Bile duct (tissue), 1 donor: ENCODE results near the gene NCEH1.

DNA sequence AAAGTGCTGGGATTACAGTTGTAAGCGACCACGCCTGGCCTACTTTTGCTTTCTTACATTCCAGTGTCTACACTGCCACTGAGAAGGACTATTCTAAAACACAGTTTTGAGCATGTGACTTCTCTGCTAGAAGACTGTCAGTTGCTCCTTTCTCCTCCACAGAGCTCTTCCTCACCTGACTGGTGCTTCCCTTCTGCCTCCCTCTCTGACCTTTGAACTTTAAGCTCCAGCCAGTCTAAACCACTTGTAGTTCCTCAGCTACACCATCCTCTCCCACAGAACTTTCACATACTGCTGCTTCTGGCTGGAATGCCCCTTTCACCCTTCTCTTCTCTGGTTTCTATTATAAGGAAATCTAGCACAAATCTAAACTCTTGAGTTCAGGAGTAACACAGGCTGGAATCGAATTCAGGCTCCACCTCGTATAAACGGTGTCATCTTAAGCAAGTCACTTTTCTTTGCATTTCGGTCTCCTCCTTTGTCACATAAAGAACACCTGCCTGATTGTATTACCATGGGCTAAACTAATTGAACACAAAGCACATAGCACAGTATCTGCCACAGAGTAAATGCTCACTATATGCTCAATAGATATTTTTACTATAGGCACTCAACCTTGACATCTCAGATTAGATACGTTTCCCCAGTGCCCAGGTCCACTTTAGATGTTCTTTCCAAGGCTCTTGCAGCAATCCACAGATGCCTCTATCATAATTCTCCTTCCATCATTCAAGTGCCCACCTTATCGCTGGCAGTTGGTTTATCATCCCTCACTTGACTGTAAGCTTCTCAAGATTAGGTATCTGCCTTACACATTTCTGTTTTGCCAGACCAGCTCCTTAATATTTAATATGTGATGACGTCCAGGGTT is 8.9 kb downstream of the NCEH1 start:
- PRO-cap, result no peak

DNA sequence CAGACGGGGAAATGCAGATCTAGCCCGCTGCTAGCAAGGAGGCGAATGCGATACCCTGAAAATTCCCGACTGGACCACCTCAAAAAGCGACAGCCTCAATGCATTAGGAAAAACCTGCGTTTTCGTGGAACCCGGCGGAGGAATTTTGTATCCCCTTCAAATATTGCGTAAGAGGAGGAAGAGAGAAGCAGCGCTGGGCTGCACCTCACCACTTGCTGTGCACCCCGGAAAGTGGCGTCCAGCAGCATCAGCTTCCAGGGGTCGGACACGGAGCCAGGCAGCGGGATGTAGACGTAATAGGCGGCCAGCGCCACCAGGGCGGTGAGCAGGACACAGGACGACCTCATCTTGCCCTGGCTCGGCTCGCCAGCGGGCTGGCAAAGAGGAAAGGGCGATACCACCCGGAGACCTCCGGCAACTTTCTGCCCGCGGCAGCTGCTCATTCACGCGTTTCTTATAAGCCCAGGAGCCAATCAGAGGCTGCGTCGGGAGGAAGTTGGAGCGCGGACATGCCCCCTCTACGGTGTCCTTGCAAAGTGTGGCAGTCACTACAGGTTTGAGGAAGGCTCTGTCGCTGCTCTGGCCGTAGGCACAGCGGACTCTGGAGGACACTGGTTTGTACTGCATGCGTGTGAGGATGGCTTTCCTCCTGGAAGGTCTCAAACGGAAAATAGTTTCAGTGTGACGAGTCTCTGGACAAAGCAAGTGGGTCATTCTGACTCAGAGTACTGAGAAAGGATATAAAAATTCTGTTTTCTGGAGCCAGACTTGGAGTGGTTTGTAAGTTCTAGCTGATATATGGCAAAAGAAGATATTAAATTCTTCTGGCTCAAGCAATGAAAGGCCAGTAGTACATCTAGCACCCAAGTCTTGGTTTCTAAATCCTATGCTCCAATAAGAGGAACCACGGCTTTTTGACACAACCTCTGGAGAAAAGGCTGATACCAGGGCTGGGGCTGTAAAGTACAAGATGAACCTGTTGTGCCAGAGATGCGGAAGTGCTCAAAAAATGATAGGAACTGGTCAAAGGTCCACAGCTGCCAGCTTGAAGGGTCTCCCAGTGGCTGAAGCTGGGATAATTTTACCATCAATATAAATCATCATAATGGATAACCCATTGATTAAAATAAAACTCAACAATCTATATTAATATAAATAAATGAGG is at the start of gene NCEH1:
Gene NCEH1 (minus strand): TSS at position 430 of the 1,165 bp plus-strand sequence.
- PRO-cap, result bidirectional peak, plus-strand start at position 211 of the sequence, minus-strand start at position 219 of the sequence; bidirectional peak, plus-strand start at position 544 of the sequence, minus-strand start at position 430 of the sequence

DNA sequence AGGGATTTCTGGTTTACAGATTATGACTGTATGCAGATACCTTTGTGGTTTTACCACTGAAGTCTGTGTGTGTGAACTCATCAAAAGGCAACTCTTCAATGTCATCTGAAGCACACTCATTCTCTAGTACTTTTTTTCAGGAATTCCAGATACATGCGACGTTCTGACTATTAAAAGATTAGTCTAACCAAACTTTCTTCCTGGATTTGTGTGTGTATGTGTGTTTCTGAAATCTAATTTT is 188.6 kb downstream of the NLGN1 start:
- PRO-cap, result no peak

DNA sequence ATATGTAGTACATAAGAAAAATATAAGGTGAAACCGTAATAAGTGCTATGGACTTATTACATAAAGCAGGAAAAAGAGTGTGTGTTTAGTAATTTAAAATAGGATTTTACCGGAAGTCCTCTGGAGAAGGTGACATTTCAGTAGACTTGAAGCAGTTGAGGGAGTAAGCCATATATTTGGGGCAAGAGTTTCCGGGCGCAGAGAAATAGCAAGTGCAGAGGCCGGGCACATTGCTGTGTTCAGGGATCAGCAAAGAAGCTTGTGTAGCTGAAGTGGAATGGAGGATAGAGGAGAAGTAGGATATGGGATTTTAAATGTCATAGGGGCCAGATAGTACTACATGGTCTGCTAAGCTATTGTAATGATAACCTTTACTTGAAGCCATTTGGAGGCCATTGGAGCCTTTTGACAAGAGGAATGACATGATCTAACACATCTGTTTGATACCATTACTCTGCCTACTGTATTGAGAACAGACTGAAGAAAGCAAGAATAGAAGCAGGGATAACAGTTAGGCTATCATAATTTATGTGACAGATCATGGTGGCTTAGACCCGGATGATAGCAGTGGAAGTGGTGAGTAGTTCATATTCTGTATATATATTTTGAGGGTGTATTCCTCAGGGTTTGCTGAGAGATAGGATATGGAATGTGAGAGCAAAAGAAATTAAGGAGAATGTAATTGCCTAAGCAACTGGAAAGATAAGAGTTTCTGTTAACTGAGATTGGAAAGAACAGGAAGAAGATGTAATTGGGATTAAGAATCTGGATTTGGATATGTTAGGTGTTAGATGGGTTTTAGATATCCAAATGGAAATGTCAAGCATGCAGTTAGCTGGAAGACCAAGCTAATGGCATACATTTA is 416.2 kb upstream of the NAALADL2 start:
- PRO-cap, result no peak

GRCh38 chr3:174965281-174965791 is 106.2 kb downstream of the NAALADL2 start:
- PRO-cap, result no peak

GRCh38 chr3:176326618-176327488 is 870.4 kb downstream of the TBL1XR1 start:
- PRO-cap, result no peak

DNA sequence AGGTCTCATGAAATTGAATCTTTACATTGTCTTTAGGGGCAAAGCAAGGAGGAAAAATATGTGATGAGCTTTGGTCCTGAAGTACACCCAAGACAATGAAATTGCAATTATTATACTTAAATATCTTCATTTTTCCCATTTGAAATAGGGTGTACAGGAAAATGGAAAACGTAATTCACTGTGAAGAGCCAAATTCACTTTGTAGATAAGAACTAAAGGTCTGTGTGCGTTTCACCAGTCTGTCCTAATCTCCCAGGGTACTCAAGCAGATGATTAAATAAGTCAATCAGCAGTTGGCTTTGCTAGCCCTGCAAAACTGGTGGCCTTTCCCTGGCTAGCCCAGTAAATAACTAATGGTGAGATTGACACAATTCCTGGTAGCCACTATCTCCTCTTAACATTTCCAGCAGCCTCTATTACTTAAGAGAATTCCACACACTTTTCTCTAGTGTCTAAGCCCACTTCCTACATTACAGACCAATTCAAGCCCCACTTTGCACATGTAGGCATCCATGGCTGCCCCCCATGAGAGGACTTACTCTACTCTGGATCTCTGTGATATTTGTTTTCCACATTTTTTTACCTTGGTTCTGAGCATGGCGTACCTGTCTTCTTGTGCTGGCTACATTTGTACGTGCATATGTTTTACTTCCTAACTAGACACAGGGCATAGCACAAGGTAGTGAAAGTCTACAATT is 389.3 kb downstream of the TBL1XR1 start:
- PRO-cap, result no peak

- PRO-cap, result no peak
These were observed 290.9 kb downstream of the TBL1XR1 start for GRCh38 chr3:176906414-176906798.

DNA sequence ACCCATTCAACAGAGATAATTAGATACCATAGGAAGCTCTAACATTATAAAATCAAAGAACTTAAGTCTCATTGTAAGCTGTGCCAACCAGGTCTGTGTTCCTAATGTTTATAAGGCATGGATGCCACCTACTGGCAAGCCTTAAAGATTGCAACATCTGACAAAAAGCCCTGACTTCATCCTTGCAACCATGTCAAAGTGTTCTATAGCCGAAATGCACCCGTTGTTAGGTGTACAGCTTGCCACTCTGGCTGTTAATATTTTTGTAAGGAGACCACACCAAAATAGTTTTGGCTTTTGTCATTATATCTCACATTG is 258.3 kb downstream of the TBL1XR1 start:
- PRO-cap, result no peak

DNA sequence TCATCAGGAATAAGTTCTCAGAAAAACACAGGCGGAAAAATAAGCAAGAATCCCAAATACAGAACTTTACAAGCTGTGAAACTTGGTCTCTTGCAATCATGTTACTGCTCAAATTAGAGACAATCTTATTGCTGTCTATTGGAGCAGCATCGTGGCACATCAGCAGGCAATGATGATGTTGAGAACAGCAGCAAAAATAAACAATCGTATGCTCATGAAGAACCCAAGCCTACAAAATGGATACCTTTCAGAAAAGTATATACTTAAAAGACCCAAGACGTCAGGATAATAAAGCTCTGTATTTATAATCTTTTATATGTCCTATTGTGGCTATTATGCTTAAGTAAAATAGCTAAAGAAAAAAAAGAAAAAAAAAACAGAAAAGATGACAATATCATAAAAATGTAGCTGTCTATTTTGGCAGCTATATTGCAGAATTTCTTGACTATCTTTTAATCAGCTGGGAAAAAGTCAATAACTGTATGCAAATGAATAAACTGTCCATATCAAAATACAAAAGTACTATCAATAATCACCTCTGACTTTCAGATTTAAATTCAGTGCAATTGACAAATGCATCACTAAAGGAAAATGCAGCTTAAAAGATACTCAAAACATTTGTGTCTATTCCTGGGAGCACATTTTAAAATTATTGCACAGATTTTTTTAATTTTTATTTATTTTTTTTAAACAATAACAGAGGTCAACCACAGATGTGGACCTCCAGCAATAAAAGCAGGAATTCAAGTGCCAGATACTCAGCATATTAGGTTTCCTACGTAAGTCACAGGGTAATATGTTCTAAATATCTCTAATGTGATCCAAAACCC is 174.4 kb downstream of the TBL1XR1 start:
- PRO-cap, result no peak

- PRO-cap, result no peak
These were observed 122.8 kb downstream of the TBL1XR1 start for GRCh38 chr3:177074370-177075042.

- PRO-cap, result no peak
These were observed 14.6 kb upstream of the TBL1XR1 start for GRCh38 chr3:177211555-177212544.

GRCh38 chr3:177449762-177450174 is 252.5 kb upstream of the TBL1XR1 start:
- PRO-cap, result unidirectional peak, minus-strand start at chr3:177449864

GRCh38 chr3:177452309-177453342 is 255.3 kb upstream of the TBL1XR1 start:
- PRO-cap, result no peak

- PRO-cap, result no peak
These were observed 468.4 kb upstream of the TBL1XR1 start for GRCh38 chr3:177665467-177666309.

DNA sequence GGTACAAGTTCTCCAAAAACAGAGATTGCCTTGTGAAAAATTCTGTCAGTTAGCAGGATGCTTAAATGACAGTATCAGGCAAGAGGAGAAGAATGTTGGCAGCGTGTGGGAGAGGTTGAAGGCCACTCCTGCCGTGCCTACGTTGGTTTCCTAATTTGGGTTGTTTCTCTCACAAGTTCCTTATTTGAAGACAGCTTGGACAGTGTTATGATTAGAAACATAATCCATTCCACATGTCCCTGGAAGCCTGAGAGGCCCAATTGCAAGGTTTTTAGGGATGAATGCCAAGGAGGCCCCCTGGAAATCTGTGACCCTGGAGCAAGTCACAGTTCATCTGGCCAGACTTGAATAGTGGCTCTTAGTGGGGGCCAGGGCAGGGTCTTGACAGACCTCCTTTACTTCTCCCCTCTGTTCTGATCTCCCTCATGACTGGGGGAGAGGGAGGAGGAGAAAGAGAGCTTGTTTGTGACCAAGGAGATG is 584.4 kb upstream of the TBL1XR1 start:
- PRO-cap, result no peak

GRCh38 chr3:179017179-179017751 is 54.3 kb downstream of the ZMAT3 start:
- PRO-cap, result no peak

- PRO-cap, result no peak
These were observed 10.7 kb upstream of the KCNMB3 start for GRCh38 chr3:179261669-179261868.

DNA sequence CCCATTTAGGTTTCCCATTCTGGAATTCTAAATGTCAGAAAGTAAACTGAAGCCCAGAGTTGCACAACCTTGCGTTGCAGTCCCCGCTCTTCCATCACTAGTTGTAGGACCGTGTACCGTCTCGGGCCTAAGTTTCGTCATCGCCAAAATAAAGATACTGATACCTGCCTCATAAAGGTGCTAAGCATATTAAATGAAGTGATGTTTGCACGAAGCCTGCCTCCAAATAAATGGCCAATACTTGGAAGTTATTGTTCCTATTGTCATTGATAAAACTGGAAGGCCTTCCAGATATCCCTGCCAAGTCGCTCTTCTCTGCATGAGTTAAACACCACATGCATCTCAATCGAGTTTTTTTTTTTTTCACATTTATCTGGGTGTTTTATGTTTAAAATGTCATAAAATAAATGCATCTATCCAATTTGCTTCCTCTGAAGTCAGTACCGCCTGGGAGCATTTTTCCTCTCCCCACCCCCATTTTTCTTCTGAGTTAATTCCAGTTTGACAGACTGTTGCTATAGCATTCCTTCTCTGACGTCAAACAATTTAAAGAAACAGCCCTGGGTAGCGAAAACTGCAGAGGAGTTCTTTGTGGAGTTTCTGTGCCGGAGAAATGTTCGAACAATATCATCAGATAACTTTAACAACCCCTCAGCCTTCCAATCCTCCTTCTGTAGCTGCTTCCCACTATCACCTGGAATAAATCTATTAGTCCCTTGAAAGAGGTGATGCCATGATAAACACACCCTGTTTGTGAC is 777 bp upstream of the GNB4 start:
- PRO-cap, result no peak

- PRO-cap, result unidirectional peak, plus-strand start at chr3:179527206
These were observed 35.7 kb upstream of the ACTL6A start for GRCh38 chr3:179526886-179527604.